Paraaortic lymph node (tissue), 1 donor: Measurements from ENCODE around the genes ZIC2, PCCA, TMTC4 and TPP2.

DNA sequence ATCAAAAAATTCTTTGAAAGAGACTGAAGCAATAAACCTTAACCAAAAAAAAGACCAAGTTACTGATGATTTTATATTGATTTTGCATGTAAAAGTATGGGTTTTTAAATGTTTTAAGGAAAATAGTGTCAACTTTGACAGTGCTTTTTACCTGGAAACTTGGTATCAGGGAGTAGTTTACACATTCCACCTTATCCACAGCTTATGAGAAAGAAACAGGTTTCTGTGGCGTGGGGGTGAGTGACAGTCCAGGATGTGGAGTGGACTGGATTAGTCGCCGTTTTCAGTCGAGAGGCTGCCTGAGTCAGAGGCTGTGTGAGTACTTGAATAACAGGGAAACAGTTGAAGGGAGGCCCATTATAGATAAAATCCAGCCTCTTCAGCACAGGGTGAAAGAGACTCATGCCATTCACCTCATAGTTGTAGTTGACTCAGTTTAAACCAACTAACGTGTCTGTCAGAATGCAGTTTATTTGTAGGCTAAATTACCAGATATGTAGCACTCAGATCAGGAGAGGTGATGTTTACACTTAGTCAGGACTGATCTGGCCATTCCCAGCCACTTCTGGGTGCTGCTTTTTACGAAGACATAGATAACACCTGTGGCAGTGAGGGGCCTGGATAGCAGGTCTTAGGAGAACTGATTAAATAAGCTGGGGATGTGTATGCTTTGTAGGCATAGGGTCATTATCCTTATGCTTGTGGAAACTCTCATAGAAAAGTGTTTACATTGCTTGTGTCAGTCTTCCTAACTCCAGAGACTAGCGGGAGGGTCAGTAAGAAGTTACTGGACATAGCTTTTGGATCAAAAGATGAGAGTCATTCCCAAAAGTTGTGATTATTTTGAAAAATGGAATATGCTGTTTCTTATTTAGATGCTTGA, 708 bp upstream of the GPR183 start:
- PRO-cap: unidirectional peak, plus-strand start at position 246 of the sequence

GRCh38 chr13:99311064-99312207, 4.2 kb upstream of the GPR183 start:
- PRO-cap: no peak

GRCh38 chr13:99355106-99355486, 47.9 kb upstream of the GPR183 start:
- PRO-cap: no peak

DNA sequence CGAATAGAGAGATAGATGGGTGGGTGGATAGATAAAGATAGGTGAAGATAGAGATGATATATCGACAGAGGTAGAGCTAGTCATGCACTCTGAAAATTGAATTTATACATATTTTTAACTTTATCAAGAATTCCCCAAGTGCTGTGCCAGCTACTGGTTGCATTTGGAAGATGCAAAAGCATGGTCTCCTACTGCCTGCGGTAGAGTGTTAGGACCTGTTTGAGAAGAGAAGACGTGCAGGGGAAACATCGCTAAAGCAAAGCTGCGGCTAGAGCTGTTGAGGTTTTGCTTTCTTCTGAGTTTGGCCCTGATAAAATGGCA, 88.1 kb upstream of the TM9SF2 start:
- PRO-cap: no peak

- PRO-cap: no peak
Observed at GRCh38 chr13:99425462-99425956, 75.8 kb upstream of the TM9SF2 start.

DNA sequence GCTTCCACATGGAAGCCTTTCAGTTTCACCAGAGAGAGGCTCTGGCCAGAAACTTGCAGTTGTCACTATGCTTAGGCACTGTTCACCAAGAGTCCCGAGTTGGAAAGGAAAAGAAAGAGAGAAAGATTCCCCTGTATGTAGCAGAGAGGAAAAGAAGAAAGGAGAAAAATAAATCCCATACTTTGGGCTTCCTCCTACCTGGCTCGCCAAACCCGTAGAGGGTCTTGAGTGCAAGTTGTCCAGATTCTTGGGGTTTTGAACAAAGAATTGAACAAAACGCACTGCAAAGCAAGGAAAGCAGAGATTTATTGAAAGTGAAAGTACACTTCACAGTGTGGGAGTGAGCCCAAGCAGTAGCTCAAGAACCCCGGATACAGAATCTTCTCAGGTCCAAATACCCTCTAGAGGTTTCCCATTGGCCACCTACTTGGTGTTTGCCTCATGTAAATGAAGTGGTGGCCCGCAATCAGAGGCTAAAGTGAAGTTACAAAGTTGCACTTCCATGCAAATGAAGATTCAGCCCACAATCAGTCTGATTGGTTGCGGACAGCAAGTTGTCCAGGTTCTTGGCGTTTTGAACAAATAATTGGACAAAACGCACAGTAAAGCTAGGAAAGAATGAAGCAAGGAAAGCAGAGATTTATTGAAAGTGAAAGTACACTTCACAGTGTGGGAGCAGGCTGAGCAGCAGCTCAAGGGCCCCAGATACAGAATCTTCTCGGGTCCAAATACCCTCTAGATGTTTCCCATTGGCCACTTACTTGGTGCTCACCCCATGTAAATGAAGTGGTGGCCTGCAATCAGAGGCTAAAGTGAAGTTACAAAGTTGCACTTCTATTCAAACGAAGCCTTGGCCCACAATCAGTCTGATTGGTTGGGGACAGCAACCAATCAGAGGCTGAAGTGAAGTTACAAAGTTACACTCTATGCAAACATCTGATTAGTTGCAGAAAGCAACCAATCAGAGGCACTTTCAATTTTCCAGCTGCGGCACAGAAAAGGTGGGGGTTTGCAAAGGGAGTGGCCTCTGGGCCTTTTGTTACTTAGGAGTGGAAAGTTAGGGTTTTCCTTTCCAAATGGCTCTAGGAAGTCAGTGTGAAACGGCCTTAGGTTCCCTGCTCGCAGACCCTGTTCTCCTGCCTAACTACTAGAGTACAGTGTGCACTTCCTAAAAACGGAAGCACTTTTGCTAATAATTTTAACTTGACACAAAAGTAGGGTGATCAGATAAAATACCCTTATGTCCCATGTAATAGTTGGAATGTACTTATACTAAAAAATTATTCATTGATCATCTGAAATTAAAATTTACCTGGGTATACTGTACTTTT, 4.9 kb upstream of the TM9SF2 start:
- PRO-cap: bidirectional peak, plus-strand start at position 658 of the sequence, minus-strand start at position 366 of the sequence; bidirectional peak, plus-strand start at position 943 of the sequence, minus-strand start at position 863 of the sequence

- PRO-cap: unidirectional peak, minus-strand start at chr13:99502205
Observed at GRCh38 chr13:99501909-99502455, 710 bp downstream of the TM9SF2 start.

DNA sequence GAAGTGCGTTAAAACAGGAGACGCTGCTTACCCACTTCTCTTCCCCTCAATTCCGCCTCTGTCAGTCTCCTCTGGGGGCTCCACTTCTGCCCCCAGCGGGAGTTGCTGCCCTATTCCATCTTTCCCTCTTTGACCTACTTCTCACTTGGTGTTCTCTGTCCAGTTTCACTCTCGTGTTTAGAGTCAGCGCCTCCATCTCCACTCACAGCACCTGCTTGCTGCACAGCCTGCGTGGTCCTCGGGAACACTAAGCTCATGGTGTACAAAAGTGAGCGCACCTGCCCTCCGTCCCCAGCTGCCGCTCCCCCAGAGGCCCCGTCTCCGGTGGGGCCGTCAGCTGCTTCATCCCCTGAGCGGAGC, 40.0 kb upstream of the CLYBL start:
- PRO-cap: no peak

DNA sequence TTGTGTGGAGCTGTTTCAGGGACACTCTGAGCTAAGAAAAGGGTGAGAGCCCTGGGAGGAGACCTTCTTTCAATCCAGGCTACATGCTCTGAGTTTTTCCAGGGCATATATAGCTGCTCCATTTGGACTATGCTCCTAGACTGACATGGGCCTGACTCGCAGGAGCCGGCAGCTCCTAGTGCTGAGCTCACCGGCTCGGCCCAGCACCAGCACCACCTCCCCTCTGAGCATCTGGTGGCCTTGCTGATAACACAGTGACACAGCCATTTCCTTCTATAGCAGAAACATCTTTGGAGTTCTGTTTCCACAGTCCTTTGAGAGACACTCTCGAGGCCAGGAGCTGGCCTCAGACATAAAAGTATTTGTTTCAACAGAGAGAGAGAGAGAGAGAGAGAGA, 79.6 kb downstream of the CLYBL start:
- PRO-cap: no peak

DNA sequence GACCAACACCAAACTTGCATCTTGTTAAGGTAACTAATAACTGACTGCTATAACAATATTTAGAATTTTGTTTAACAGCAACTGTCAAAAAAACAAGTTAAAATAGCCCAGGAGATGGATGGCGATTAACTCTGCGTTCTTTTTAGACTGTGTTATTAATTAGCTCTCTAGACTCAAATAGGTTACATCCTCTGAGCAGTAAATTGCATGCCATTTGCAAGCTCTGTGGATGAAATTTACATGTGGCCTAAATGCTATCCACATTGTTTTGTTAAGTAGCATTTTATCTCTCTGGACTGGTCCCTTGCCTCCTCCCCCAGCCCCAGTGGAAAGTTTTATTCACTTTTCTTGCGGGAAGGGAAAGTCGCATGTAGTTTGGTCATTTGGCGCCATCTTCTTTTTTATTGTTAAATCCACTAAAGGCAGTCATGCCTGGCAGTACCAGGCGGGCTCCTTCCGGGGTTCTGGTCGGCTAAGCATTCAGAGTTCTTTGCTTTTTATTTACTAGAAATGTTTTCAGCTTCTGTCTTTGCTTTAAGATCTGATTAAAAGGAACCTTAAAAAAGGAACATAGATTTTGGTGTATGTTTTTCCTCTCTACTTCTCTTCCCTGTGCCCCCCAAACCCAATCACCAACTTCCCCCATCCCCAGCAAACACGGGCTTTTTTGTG, 83.4 kb downstream of the CLYBL start:
- PRO-cap: no peak

DNA sequence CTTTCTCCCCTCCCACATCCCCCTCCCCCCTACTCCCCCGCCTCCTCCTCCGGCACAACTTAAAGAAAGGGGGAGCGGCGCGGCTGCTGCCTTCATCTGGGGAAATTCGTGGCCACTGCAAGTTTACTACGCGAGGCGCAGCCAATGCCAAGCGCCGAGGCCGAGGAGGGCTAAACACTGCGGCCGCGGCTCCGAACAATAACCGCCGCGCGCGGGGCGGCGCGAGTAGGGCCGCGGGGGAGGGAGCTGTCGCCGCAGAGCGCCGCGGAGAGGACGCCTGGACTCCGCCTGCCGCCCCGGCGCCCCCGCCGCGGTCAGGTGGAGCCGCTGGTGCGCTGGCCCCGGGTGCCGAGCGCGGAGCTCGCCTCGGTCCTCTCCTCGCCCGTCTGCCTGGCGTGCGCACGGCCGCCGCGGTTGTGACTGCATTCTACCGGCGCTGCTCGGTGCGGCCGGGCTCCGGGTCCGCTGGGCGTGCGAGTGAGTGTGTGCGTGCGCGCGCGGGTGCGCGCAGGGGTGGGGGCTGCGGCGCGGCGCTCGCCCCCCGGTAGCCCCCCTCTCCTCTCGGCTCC, 388 bp upstream of the ZIC2 start:
- PRO-cap: no peak

DNA sequence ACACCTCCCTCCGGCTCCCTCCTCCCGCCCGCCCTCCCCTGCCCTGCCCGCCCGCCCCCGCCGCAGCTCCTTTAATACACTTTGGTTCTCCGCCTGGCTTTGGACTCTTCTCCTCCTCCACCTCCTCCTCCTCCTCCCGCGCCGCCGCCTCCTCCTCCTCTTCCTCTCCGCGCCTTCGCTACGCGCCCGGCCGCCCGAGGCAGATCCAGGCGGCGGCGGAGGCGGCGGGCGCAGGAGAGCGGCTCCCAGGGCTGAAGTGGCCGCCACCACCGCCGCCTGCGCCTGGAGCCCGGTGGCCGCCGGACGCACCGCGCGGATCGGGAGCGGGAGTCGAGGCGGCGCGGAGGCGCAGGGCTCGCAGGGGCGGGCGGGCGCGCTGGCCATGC, at the start of gene ZIC2:
TSS of gene ZIC2 (plus strand) at position 102 of the 386 bp plus-strand sequence.
- PRO-cap: no peak

DNA sequence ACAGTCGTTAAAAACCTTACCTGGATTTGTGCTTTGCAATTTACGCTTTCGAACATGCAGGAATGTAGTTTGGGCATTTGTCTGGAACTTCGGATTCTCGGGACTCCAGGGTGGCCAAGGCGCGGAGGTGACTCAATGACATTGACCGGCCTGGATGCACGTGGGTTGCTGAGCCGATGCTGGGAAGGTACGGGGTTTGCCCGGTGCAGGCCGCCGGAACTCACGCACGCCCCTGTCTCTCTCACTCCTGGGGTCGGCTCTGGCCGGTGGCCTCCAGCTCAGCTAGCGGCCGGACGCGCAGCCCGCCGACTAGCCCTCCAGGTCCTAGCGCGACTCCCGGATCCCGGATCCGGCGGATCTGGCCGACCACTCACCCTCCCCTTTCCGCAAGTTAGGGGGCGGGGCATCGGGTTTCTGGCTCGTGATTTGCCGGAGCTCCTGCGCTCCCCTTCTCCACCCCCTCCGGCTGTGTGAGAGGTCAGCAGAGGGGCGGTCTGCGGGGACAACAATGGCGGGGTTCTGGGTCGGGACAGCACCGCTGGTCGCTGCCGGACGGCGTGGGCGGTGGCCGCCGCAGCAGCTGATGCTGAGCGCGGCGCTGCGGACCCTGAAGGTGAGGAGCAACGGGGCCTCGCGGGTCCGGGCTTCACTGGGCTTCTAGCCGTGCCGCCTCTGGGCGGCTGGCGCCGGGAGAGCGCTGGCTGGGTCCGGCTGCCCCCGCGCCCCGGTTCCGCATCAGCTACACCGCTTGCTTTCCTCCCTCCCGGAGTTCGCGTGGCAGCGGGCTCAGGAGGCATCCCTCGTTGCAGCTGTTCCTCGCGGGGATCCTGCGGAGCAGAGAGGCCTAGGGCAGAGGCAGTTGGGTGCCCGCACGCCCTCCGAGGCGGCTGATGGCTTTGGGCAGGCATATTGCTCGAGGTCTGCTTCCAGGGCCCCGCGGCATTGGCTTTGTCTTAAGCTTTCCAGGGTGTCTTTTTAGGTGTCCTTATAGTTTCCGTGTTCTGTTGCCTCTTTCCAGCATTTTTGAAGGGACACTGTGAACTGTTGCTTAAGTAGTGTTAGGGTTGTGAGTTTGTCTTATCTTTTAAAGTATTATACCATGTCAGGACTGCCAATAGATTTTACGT, at the start of gene PCCA:
TSS of gene PCCA (plus strand) at position 481 of the 1,127 bp plus-strand sequence.
- PRO-cap: bidirectional peak, plus-strand start at position 508 of the sequence, minus-strand start at position 331 of the sequence

- PRO-cap: no peak
Observed at GRCh38 chr13:100090059-100090591, 1.2 kb downstream of the PCCA start.

DNA sequence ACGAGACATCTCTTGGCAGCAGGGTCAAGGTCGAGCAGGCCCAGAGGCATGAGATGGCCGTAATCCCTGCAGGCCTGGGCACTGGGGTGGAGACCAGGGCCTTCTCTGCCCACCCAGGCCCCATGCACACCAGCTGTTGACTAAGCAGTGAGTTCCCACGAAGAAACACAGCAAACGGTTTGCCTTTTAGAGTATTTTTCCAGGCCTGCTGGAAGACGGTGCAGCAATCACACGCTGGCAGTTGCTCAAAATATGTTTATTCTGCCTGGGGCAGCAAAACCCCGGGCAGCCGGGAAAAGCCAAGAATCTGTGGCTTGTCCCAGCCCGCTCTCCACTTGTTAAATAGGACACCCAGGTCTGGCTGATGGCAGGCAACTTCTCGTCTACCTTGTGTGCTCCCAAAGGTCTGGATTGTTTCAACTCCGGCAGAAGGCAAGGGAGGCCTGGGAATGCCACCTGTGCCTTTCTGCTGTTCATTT, 40.8 kb downstream of the GGACT start:
- PRO-cap: no peak

GRCh38 chr13:100674305-100674983, at the start of gene TMTC4:
TSS of gene TMTC4 (minus strand) at chr13:100674795.
- PRO-cap: bidirectional peak, plus-strand start at chr13:100675060, minus-strand start at chr13:100674879

DNA sequence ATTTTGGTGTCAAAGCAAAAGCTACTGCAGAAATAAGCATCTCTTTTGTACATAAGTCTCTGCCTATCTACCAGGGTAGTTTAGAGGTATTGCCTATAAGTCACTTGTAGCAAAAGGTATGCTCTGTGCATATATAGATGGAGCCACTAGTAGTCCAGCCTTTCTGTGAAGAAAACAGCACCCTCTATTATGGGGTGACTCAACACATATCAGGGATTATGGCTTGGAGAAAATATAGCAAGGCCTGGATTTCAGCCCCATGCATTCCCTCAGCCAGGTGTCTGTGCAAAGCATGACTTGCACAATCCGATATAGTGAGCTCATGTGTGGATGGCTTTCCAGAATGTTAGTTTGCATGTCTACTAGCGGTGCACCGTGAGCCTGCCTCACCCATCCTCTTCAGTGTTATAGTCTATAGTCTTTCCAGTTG, 13.4 kb upstream of the NALCN start:
- PRO-cap: no peak

DNA sequence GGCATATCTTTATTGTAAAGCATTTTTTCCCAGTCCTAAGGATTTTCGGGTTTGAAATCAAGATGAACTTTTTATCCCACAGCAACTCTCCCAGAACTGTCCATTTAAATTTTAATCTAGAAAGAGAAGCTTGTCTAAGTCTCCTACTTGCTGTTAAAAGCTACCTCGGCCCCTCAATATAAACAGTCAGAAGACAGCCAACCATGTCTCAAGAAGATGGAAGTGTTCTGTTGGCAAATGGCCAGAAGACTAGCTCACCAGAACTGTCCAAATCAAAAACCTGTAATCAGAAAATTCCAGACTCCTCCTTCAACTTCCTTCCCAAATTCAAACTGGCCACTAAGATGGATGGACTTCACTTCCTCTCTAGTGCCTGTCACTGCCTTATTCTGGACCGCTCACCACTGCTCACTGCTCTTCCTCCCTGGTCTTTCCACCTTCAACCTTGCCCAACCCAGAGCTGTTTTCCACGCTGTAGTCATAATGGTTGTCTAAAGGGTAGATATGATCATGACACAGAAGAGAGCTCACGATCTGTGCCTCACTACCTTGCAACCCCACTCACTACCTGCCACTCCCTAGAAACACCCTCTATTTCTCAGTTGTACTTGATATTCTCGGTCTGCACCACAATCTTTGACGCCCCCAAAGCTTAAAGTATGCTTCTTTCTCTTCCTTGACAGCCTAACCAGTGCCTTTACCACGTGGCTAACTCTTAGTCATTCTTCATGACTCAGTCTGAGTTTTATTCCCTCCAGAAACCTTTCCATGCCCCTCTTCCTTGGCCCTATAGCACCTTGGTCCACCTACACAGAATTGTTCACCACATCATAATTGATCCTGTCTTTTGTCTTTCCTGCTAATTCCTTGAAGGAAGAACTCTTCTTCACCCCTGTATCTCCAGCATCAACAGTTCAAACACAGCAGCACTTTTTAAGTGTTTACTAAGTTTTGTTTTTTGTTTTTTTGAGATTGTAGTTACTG, 204.1 kb upstream of the TPP2 start:
- PRO-cap: no peak

DNA sequence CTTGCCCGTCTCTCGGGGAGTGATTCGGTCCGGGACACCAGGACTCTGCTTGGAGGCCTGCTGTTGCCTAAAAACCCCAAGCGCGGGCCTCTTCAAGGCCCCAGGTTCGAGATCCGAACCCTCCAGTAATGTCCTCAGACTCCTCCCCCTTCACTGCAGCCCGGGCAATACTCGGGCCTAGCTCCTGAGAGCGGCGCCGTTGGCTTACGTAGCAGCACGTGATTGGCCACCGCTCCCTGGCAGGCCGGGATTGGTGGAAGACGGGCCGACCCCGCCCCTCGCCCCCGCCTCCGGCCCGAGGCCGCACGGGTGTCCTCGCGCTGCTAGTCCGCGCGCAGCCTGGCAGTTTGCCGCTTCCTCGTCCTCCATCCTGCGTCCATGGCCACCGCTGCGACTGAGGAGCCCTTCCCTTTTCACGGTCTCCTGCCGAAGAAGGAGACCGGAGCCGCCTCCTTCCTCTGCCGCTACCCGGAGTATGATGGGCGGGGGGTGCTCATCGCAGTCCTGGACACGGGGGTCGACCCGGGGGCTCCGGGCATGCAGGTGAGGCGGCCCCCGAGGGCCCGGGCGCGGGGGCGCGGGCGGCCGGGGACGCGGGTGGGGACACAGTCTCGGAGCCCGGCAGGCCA, at the start of gene TPP2:
TSS of gene TPP2 (plus strand) at position 326 of the 629 bp plus-strand sequence.
- PRO-cap: bidirectional peak, plus-strand start at position 326 of the sequence, minus-strand start at position 142 of the sequence

GRCh38 chr13:102681999-102682525, 12.8 kb downstream of the METTL21C start:
- PRO-cap: no peak